Sternocleidomastoid (tissue), 1 donor: ENCODE results near the genes CACNA1A and ASF1B.

DNA sequence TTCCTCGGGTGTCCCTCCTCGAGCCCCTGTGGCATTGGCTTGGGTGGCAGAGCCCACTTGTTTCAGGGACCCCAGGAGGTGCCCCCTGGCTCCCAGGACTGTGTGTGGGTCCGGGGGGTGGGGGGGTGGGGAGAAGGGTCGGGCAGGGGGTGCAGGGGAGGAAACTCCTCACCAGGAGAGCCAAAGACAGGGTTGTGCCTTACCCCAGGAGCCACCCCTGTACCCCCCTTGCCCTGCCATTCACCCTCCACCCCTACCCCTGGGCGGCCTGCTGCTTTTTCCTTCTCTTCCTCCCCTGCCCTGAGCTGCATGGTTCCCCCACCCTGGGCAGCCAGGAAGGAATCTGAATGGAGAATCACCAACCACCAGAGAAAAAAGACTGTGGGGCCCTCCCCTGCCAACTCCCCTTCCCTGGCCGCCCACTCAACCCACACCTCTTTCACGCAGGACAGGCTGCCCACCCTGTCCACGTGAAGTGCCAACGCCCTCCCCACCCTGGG, 9.6 kb downstream of the STX10 start:
- PRO-cap: no peak

GRCh38 chr19:13153812-13154717, 3.9 kb downstream of the IER2 start:
- PRO-cap: bidirectional peak, plus-strand start at chr19:13154497, minus-strand start at chr19:13154333

GRCh38 chr19:13260860-13261693, 110.9 kb downstream of the IER2 start:
- PRO-cap: no peak

DNA sequence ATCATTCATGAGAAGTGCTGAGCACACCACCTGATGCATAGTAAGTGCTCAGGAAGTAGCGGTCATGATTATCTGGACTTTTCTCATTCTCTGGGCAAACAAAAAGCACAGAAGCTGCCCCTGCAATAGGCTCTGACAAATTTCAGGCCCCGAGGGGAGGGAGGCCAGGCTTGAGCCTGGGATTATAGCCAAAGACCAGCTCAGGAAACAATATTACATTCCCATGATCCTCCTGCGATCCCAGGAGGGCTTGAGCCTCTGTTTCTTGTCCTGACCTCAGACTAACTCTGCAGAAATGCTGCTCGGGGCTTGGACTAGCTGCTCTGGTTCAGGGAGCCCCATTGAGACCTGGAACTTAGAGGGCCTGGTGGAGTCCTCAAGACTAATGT, 107.5 kb downstream of the CACNA1A start:
- PRO-cap: no peak

- PRO-cap: no peak
Observed at GRCh38 chr19:13506106-13506856, at the start of gene CACNA1A. Gene CACNA1A (minus strand): TSS chr19:13506479.

GRCh38 chr19:13507052-13507776, 935 bp upstream of the CACNA1A start:
- PRO-cap: no peak

- PRO-cap: no peak
Observed at GRCh38 chr19:13774945-13775268, 651 bp downstream of the C19orf53 start.

GRCh38 chr19:13850097-13850738, 26.7 kb upstream of the NANOS3 start:
- PRO-cap: bidirectional peak, plus-strand start at chr19:13850620, minus-strand start at chr19:13850636

GRCh38 chr19:13850739-13851825, 25.9 kb upstream of the NANOS3 start:
- PRO-cap: bidirectional peak, plus-strand start at chr19:13851438, minus-strand start at chr19:13851253; unidirectional peak, plus-strand start at chr19:13851652

DNA sequence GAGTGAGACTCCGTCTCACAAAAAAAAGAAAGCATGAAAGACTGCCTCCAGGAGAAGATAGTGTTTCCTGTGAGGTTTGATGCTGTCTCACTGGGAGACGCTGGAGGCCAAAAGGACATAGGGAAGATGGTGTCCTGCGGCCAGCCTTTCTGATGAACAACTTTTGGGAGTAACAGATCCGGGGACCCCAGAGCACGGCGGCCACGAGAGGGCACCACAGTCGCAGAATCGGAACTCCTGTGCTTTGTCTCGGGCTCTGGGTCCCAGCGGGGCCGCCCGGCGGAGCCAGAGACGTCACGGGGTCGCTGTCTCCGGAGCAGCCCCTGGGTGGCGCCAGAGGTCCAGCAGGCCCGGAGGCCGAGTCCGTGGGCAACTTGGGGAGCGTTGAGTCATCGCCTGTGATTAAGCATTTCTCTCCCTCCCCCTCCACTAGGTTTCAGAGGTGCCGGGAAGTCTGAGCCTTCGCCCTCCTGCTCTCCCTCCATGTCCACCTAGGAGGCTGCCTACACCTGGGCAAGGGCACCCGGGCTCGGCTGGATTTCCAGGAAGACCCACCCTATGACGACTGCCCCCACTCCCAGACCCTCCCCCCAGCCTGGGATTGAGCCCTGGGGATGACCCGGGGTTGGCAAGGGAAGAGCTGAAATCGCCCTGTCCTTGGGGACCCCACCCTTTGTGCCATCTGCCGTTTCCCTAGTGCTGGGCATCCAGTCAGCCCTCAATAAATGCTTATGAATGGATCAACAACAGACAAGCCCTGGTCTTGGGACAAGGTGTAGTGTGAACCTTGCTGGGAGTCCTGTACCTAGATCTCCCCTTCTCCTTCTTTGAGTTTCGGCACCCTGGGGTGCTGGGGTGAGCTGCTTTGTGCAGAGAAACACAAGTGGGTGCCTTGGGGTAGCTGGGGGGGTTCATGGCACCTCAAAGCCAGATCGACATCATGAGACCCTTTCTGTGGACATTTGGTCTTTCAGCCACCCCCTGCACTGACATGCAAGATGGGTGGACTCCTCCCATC, 3.4 kb downstream of the NANOS3 start:
- PRO-cap: unidirectional peak, plus-strand start at position 439 of the sequence

- PRO-cap: no peak
Observed at GRCh38 chr19:13963104-13963578, 10.8 kb downstream of the DCAF15 start.

DNA sequence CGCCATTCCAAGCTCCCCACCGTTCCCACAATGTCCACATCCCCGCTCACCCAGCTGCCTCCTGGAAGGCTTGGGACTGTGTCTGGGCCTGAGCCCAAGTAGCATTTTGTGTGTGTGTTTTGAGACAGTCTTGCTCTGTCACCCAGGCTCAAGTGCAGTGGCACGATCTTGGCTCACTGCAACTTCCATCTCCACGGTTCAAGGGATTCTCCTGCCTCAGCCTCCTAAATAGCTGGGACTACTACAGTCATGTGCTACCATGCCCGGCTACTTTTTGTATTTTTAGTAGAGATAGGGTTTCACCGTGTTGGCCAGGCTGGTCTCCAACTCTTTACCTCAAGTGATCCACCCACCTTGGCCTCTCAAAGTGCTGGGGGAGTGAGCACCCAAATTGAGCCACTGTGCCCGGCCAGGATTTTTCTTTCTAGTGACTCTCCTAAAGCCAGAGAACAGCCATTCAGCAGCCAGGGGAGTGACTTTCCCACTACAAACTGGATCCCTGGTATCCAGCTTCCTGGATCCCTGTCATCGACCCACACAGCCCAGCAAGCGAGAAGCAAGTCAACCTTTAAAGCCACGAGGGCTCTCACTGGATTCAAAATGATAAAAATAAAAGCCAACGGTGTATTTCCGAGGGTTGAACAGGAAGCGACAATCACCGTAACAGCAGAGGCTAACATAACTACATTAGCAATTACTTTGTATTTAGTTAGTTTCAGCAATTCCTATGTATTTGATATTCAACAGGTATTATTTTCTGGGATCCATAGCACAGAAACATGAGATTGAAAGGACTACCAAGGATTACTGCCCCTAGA, 3.0 kb downstream of the RFX1 start:
- PRO-cap: no peak

GRCh38 chr19:14088938-14089725, 3.5 kb upstream of the C19orf67 start:
- PRO-cap: no peak

GRCh38 chr19:14091075-14092065, 5.8 kb upstream of the C19orf67 start:
- PRO-cap: bidirectional peak, plus-strand start at chr19:14091212, minus-strand start at chr19:14090715

DNA sequence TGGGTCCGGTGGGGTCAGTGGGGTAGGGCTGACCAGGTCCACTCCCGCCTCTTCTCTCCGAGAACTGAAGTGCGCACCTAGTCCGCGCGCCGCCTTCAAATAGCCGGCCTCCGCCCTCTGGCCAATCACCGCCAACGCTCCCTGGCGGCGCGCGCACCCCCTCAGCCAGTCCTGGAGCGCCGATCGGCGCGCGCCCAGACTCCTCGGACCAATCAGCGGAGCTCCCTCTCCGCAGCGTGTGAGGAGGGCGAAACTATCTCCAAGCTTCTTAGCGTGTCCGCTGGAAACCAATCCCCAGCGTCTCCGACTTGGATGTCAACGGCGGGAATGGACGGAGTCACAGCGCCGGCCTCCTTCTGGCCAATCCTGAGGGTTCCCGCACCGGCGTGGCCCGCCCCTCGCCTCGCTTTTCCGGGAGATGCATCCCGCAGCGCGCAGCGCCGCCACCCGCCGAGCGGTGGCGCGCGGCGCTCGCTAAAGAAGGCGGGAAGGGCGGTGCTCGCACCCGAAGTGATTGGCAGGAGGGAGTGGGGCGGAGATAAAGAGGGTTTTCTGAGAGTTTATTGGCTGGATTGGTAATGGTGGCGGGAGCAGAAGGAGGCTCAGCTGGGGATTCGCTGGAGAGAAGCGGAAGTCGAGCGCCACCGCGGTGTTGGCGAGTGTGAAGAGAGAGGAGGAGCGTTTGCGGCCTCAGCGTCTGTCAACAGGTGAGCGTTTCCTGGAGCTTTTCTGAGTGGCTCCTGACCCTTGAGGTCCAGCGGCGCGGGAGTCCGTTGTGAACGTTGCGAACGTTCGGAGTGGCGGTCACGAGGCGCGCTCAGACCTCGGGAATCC, at the start of gene ASF1B:
ASF1B (minus strand) TSS at position 73 of the 834 bp plus-strand sequence.
- PRO-cap: unidirectional peak, minus-strand start at position 66 of the sequence; unidirectional peak, plus-strand start at position 652 of the sequence

GRCh38 chr19:14183413-14183759, 22.6 kb downstream of the ADGRL1 start:
- PRO-cap: no peak

GRCh38 chr19:14221375-14221613, 15.3 kb upstream of the ADGRL1 start:
- PRO-cap: no peak

- PRO-cap: no peak
Observed at GRCh38 chr19:14247496-14247825, 41.5 kb upstream of the ADGRL1 start.

GRCh38 chr19:14390446-14391220, 9.4 kb downstream of the ADGRE5 start:
- PRO-cap: no peak

- PRO-cap: no peak
Observed at GRCh38 chr19:14394311-14395199, 13.3 kb downstream of the ADGRE5 start.